ENCODE results near the genes PHB2, AICDA and KLRG1.

- PRO-cap: no peak
- RAMPAGE, long total RNA: no peak
Observed at GRCh38 chr12:6964605-6965916, 5.4 kb downstream of the PHB2 start.

- PRO-cap: bidirectional peak, plus-strand start at chr12:6970913, minus-strand start at chr12:6970680
- RAMPAGE, long total RNA: start-site peak on the minus strand at chr12:6970626-6970688, 320 and 81 reads in 2 replicates
Observed at GRCh38 chr12:6970001-6970996, at the start of gene PHB2. PHB2 (minus strand) TSS chr12:6970664.

- PRO-cap: no peak
- RAMPAGE, long total RNA: no peak
Observed at GRCh38 chr12:6994931-6995261, 23.4 kb downstream of the LPCAT3 start.

DNA sequence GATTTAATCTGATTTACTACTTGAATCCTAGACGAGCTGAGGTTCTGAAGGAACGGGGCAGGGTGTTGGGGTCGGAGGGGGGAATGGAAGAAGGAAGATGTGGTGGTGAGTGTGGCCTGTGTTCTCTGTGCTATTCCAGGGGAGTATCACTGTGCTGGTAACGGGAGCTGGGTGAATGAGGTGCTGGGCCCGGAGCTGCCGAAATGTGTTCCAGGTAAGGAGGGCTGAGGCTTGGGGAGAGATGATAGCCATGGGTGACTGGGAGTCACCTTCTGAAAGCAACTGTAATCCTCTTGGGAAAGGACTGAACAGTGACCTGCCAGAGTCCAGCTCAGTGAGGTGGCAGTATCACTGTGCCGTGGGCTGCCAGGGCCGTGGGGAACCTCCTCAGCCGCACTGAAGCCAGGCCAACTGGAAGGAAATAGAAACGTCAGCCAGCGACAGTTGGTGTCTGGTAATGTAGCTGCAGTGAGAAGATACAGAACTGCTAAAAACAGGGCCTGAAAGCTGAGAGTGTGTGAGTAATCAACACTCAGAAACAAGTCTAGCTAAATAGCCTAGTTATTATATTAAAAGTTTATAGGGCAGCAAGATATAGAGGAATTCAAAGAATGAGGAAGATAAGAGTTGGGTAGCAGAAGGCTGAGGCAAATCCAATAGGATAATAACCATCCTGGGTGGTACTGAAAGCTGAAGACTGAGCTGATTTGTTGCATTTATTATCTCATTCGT lies 8.0 kb downstream of the C1S start:
- PRO-cap: no peak
- RAMPAGE, long total RNA: no peak

GRCh38 chr12:7081067-7081625 lies 11.1 kb downstream of the C1R start:
- PRO-cap: no peak
- RAMPAGE, long total RNA: no peak

DNA sequence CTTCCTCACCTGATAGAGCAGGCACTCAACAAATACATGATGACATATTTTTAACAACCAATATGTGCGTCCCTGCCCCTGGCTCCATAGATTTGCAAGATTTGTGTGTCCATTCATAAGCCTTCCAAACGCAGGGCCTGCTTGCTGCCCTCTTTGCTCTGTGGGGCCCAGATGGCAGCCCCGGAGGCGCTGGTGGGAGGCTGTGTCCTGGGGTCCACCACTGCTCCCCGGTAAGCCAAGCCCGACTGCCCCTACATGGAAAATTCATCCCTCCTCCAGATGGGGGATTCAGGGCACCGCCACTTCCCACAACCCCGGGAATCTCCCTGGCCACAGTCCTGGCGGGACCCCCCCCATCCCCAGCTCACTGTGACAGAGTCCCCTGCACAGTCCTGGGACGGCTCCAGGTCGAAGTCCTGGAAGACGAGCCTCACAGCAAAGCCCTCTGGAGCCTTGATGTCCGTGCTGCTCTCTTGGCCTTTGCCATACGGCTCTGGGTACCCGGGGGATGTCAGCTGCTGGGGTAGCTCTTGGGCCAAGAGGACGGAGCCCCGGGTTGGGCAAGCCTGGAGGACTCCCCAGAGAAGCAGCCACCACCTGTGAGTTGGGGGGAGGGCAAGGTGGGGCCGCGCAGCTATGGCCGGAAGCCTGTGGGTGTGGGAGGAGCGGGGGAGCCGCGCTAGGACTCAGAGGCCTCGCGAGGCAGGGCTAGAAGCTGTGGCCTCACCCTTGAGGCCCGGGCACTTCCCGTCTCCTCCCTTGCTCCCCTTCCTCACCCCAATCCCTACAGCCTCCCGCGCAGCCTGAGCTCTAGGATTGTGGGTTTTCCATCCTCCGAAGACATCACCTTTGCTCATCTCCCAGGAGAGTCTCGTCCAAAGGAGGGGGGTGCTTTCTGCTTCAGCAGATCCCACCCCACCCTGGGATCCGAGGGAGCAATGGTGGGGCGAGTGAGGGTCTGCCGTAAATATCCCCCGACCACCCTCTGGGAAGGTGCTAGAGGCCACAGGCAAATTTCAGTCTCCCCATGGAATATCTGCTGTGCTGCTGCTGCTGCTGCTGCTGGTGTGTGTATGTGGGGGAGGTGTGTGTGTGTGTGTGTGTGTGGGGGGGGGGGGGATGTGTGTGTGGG lies 765 bp downstream of the C1RL start:
- PRO-cap: bidirectional peak, plus-strand start at position 662 of the sequence, minus-strand start at position 495 of the sequence
- RAMPAGE, long total RNA: no peak

GRCh38 chr12:7111957-7112507 lies 3.0 kb upstream of the C1RL start:
- PRO-cap: no peak
- RAMPAGE, long total RNA: no peak

- PRO-cap: no peak
- RAMPAGE, long total RNA: no peak
Observed at GRCh38 chr12:7122275-7123510, 6.0 kb downstream of the RBP5 start.

GRCh38 chr12:7498490-7499485 lies 4.8 kb downstream of the CD163 start:
- PRO-cap: no peak
- RAMPAGE, long total RNA: no peak

DNA sequence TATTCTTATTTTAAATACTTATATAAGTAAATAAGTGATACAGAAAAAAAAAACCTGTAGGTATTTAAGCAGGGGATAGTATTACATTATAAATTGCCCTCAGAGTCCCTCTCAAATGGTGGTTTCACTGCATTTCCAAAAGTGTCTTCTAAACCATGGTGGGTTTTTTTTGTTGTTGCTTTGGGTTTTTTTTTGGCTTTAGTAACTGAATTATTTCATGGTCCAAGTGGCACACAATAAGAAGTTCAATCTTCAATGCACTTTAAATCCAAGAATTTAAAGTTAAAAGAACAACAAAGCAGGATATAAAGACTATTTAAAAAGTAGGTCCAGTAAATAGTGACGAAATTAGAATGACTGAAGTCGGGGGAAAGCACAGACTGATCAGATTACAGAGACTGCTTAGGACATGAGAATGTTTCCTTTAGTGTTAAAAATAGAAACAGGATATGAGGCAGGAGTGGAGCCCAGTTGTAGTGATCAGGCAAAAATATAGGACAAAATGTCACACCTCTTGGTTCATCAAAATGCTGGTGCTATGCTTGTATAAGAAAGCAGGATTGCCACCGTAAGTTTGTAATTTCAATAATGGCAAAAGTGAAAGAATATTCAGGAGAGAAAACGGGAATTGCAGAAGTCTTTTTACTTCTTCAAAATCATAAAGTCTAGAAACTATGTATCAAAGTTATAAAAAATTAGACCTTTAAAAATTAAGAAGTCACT lies 52.1 kb upstream of the CD163 start:
- PRO-cap: no peak
- RAMPAGE, long total RNA: no peak

GRCh38 chr12:7932931-7934143 lies 2.6 kb downstream of the SLC2A3 start:
- PRO-cap: unidirectional peak, plus-strand start at chr12:7933440
- RAMPAGE, long total RNA: no peak

- PRO-cap: no peak
- RAMPAGE, long total RNA: no peak
Observed at GRCh38 chr12:8038644-8039158, 6.2 kb downstream of the FOXJ2 start.

GRCh38 chr12:8081108-8081674 lies 883 bp upstream of the NECAP1 start:
- PRO-cap: no peak
- RAMPAGE, long total RNA: no peak

- PRO-cap: no peak
- RAMPAGE, long total RNA: no peak
Observed at GRCh38 chr12:8145880-8146448, 10.9 kb upstream of the ZNF705A start.

DNA sequence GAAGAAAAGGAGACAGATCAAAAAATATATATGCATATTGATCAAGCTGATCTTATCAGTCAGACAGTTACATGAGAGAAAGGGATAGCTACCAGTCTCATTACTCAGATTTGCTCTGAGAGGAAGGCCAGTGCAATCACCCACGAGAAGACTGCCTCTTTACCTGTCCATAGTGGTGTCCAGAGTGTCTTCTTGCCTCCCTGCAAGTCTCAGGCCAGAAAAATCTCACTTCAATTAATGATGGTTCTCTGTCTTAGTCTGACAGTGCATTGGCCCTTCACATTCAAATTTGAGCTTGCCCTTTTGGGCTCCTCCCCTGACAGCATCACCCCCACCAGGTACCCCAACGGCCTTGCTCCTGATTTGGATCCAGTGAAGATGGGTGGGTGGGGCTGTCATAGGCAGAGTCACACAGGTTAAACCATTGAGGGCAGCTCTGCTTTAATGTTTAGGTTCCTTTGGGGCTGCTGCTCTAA lies at the start of gene AICDA:
Gene AICDA, minus strand, starts transcription at position 263 of the 476 bp plus-strand sequence.
- PRO-cap: bidirectional peak, plus-strand start at position 372 of the sequence, minus-strand start at position 209 of the sequence
- RAMPAGE, long total RNA: start-site peak on the minus strand centred at position 235 of the sequence, 52 bp wide, 192 and 66 reads in 2 replicates

DNA sequence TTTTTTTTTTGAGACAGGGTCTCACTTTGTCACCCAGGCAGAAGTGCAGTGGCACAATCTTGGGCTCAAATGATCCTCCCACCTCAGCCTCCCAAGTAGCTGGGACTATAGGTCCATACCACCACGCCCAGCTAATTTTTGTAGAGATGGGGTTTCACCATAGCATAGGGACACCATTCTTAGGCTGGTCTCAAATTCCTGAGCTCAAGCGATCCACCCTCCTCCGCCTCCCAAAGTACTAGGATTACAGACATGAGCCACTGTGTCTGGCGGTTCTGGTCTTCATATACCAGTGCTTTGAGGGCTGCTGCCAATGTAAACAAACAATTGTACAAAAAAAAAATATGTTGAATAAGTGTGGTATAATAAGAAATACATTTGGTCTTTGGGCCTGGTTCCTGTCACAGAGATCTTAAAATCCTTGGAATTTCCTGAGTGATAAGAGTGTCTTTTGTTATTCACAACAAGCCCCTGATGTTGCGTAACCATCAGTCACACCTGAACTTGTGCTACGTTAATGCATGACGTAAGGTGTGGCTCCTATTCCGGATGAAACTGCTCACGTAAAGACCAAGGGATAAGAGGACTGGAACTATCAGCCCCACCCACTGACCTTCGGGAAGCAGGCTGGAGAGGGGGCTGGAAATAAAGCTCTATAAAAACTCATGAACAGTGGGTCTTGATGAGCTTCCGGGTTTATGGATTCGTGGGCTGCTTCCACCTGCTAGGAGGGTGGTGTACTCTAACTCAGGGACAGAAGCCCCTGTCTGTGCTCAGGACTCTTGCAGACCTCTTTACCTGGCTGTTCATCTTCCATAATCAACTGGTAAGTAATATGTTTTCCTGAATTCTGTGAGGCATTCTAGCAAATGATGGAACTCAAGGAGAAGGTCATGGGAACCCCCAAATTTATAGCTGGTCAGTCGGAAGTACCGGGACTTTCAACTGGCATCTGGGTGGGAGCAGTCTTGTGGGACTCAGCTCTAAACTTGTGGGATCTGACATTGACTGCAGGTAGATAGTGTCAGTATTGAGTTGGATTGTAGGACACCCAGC lies 16.5 kb upstream of the RIMKLB start:
- PRO-cap: no peak
- RAMPAGE, long total RNA: no peak

- PRO-cap: no peak
- RAMPAGE, long total RNA: no peak
Observed at GRCh38 chr12:8989282-8989928, at the start of gene KLRG1. KLRG1 (plus strand) TSS chr12:8989546.

DNA sequence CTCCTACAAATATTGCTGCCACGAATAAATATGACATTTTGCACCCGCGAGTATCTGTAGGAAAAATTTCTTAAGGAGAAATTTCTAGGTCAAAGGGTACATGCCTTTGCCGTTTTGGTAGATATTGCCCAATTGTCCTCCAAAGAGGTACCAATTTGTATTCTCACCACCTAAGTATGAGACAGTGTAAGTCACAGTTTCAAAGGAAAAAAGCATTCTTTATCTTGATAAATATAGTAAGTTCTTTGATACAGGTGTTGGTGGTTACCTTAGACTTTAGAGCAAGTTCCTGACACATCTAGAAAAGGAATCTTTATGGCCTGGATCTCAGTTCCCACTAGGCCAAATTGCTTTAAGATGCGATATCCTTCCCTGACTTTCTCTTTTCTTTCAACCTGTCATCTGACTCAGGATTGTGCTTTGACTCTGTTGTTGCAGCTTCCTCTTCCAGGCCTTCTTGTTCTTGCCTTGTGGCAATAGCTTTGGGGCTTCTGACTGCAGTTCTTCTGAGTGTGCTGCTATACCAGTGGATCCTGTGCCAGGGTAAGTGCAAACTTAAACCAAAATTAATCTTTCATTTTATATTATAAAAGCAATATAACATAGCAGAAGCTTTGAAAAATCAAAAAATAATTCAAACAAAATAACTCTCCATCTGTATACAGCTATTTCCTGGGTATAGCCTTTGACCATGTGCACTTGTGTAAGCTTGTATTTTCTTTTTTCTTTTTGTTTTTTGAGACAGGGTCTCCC lies 2.6 kb downstream of the KLRG1 start:
- PRO-cap: no peak
- RAMPAGE, long total RNA: no peak

GRCh38 chr12:9072160-9073092 lies 43.3 kb downstream of the A2M start:
- PRO-cap: no peak
- RAMPAGE, long total RNA: no peak

DNA sequence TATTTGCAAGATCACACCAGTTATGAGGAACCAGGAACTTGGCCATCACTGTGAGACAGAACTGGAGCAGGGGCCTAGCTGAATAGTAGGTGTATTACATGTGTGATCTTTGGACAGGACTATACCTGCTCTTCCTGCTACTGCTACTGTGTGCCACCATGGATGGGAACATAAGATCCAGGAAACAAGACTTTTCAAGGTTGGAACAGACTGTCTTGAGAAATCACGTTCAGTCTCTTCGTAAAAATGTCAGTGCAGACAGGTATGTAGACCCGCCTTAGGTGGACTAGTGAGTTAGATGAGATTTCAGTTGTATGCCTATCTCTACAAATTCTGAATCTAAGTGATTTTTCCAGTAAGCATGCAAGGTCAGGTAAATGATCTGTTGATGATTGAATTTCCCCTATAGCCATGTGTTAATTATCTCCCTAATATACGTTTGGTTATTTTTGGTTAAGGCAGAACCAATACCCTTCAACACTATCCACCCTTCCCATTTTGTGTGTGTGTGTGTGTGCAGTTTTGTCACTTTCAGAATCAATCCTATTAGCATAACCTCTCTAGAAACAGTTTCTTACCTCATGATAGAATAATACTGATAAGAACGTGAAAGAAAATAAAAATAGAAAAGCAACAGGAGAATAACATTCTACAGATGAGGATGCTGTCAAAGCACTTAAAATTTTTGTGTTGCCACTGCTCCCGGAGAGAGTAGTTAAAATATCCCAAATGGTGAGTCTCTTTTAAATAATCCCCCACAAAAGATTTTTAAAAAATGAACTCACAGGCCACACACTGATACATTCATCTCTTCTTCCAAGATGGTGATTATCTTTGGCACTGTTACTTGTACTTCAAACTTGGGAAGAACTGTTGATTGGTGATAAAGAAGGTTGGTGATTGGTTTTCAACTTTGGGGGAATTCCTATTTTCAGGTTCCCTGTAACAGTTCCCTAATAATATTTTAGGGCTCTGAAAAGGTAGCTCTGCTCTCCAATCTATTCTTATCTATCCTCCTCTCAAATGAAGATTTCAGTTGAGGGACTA lies 6.9 kb downstream of the A2M start:
- PRO-cap: no peak
- RAMPAGE, long total RNA: no peak

Data from OCI-LY7 (cell line).